Anterior vena cava (tissue), 1 donor: ENCODE measurements around the gene AKT3.

DNA sequence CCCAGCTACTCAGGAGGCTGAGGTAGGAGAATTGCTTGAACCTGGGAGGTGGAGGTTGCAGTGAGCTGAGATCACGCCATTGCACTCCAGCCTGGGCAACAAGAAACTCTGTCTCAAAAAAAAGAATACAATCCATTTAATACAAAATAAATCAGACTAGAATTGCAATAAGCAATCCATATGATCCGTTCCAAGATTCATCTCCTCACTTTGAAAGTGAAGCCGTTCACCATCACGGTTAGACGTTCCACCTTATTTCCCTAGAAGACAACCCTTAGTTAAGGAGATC lies 14.9 kb downstream of the CEP170 start:
- PRO-cap: no peak

GRCh38 chr1:243286386-243286767 lies 30.5 kb downstream of the SDCCAG8 start:
- PRO-cap: no peak

DNA sequence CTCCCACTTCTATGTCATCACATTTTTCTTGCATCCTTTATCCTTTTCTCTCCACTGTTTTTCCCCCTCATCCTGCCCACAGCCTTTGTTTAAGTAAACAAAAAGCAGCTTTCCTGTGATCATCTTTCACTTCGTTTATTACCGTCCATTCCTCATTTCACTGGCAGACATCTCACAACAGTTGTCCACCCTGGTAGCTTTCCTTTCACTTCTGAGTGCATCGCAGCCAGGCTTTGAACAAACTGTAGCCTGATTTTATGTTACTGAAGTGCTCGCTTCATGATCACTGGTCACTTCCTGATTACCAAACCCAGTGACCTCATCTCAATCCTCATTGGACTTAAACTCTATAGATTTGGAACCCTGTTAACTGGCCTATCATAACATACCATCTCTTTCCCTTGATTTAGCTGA lies 67.6 kb downstream of the SDCCAG8 start:
- PRO-cap: no peak

- PRO-cap: no peak
These were observed 226.3 kb downstream of the SDCCAG8 start for GRCh38 chr1:243481949-243482813.

- PRO-cap: bidirectional peak, plus-strand start at chr1:243850419, minus-strand start at chr1:243850733
These were observed at the start of gene AKT3 for GRCh38 chr1:243850154-243850917. Gene AKT3 (minus strand): TSS chr1:243850243.

DNA sequence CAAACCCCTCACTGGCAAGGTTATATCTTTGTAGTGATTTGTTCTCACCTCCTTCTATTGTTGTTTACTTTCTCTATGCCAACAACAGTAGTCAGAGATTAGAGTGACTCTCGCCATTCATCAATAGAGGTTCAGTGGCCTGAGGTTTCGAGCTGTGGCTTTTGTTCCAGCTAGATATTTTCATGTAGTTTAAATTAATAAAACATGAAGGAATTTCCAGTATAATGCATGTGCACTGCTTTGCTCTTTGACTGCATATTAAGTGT lies 77.0 kb upstream of the AKT3 start:
- PRO-cap: no peak

DNA sequence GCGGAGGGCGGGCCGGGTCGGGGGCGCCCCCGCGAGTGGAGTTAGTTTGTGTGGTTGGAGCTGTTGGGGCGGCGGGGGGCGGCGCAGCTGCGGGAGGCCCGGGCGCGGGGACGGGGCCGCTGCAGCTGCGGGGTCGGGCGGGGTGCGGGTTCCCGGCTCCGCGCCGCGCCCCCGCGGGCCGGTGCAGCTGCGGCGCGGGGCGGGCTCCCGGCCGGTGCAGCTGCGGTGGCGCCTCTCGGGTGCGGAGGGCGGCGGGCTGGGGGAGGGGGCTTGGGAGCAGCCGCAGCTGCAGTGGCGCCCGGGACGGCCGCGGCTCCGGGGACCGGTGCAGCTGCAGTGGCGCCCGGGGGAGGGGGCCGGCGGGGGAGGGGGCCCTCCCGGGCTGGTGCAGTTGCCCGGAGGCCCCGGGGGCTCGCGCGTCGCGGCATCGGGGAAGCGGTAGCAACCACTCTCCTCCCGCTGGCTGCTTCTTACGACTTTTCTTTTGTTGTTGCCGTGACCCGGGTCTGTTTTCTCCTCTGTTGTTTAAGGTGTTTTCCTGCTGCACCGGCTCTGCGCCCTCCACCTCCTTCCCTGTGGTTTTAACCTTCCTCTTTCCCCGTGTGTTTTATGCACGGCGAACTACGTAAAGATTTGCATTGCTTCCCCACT lies 1.9 kb upstream of the ZBTB18 start:
- PRO-cap: bidirectional peak, plus-strand start outside the sequence, minus-strand start at position 575 of the sequence

DNA sequence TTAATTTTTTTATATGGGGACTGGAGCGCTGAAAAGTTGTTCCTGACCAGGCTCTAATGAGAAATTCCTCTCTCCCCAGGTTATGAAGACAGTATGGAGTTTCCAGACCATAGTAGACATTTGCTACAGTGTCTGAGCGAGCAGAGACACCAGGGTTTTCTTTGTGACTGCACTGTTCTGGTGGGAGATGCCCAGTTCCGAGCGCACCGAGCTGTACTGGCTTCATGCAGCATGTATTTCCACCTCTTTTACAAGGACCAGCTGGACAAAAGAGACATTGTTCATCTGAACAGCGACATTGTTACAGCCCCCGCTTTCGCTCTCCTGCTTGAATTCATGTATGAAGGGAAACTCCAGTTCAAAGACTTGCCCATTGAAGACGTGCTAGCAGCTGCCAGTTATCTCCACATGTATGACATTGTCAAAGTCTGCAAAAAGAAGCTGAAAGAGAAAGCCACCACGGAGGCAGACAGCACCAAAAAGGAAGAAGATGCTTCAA lies 2.7 kb downstream of the ZBTB18 start:
- PRO-cap: no peak

DNA sequence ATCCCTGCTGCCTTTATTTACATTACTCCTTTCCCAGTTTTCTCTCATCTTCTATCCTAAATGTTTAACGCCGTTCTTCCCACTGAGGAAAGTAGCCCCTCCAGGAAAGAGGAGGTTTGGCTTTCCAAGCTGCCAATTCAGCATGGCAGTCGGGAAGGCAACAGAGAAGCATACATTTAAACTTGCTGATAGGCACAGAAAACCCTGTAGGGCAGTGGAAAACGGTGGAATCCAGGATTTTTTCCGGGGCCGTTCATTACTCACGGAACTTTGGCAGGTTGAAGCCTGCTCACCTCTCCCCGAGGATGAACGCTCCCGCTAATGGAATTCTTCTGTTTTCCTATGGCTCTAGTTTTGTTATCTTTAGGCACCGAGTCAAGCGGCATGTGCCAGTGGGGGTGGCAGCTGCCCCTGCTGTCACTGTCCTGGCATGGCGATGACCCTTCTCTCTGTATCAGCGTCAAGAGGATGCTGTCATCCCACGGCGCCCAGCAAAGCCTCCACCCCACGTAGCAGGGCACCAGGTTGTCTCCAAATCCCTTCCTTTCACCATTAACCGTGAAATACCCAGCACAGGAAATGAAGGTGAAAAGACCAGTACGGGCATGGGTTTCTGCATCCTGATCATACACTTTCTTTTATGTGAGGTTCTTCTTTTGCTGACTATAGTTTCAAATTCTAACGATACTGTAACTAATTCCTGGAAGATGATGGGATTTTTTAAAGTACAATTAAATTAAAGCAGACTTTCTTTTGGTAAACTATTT lies 48.4 kb downstream of the ZBTB18 start:
- PRO-cap: no peak

DNA sequence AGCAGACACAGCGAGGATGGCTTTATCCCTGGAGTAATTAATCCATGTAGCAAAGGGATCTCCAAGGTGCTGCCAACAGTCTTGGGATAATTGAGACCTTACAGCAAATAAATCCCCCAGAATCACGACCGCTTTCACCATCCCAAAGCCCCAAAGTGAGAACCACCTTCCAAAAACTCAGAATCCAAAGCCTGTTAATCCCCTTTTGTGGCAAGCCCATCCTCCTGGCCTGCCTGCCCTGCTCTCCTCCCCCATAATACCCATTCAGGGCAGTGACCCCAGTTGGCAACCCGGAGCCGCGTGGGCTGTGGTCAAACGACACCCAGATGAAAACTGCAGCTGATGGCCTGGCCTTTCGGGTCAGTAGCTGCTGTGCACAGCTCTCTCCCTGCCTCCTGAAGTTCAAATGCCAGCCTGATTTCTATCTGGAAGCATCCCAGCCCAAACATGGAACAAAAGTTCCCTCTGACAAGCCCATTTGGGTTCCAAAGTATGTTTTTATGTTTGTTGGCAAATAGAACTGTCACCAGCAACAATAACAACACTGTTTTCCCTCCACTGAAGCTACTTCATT lies 80.1 kb upstream of the C1orf100 start:
- PRO-cap: no peak

- PRO-cap: no peak
These were observed 48.4 kb upstream of the C1orf100 start for GRCh38 chr1:244303947-244304572.

- PRO-cap: no peak
These were observed 16.1 kb downstream of the ADSS2 start for GRCh38 chr1:244435586-244436079.

DNA sequence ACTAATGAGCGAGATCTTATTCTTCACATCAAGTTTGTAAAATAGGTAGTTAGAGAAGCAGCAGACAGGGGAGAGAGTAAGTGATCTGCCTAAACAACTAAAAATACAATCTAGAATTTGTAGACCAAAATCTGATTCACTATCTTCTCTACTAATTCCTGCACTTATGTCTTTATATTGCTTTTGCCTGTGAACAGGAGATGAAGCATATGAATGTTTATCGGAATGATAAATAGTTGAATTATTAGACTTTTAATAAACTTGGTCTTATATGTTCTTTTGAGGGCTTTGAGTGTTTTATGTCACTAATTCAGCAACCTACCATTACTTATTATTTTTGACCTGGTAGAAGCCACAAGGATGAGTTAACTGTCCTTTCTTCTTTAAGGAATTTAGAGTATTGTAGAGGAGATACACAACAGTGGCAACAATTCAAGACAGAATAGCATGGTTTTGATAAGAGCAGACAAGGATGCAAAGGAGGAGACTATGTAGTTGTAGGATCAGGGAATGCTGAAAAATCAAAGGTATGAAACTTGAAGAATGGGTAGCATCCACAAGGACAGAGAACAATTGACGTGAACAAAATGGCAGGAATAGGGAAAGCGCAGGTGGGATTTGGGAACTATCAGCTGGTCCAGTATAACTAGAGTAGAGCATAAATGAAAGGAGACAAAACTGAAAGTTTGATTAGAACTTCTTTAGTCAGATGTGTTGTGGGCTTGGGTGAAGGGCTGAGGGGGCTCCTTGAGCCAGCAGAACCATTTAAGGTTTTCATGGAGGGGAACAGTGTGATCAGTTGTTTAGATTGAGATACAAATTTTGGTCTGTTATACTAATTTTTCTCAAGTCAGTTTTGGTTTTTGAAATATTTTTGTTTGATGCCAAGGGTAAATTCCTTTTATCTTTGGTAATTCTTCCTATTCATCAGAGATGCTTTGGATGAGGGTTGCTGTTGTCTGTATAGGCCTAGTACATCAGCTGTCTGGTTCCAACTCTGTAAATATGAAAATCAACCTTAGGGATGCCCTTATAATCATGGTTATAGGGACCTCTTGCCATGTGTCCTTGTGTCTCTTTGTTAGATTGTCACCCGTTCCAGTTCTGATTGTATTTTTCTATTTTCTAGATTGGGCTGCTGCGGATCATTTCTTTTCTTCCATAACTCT lies 2.6 kb downstream of the DESI2 start:
- PRO-cap: no peak

DNA sequence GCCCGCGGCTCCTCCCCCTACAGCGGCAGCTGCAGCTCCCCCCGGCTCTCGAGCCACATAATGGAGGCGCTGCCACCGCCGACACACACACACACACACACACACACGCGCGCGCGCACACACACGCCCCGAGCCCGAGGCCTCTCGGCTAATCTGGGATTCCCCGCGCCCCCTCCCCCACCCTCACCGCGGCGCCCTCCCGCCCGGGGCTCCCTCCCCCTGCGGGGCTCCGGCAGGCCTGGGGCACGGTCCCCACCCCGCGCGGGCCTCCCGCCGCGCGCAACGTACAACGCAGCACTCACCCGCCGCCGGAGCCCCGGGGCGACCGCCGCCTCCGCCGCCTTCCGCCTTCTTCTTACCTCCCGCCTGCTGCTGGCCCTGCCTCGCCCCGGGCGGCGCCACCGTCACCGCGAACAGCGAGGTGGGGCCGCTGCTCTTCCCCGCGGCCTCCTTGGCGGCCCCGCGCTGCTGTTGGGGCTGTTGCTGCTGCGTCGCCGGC lies 979 bp downstream of the HNRNPU start:
- PRO-cap: bidirectional peak, plus-strand start at position 158 of the sequence, minus-strand start at position 146 of the sequence

DNA sequence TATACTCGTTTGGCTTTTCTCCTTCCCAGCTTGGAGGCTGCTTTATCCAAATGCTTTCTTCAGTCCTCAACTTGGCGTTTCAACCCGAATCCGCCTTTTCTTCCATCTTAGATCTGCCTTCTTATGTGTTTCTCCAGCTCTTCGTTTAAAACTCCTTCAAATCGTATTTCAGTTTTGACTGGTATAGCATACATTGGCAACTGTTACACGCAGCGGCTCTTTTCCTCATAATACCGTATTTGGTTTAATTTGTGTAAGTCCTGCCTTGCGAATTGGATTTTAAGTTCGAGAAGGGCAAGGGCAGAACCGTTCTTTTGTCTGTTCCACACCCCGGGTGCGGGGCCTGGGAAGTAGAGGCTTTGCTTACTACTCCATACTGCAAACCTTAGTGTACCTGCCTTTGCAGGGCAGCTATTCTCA lies 484 bp upstream of the HNRNPU start:
- PRO-cap: no peak

DNA sequence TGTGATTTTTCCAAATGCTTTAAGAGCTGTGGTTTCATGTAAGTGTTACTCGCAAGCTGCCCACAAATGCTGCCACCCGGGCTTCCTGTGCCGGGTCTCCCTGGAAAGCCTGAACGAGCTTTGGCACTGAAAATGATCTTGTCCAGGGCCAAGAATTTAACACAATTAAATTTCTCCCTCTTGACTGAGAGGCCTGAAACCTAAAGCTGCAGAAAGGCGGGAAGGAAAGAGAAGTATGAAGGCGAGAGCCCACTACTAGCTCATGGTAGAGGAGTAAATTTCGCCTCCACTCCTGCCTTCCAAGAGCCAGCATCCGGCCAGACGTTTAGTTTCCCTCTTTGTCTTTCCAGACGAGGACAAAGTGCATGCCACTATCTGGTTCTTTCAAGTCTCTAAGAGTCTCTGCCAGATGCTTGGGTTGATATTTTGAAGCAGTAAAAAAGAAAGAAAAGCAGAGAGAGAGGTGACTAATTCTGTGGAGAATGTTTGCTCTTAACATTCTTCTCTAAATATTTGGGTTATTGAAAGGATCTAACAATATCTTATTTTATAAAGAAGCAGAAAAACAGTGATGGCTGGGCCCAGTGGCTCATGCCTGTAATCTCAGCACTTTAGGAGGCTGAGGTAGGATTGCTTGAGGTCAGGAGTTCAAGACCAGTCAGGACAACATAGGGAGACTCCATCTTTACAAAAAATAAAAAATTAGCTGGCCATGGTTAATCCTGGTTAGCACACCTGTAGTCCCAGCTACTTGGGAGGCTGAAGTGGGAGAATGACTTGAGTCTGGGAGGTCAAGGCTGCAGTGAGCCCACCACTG lies 5.1 kb upstream of the EFCAB2 start:
- PRO-cap: no peak

- PRO-cap: no peak
These were observed 69.3 kb upstream of the KIF26B start for GRCh38 chr1:245085422-245086034.

GRCh38 chr1:245807783-245808380 lies 653.1 kb downstream of the KIF26B start:
- PRO-cap: no peak

DNA sequence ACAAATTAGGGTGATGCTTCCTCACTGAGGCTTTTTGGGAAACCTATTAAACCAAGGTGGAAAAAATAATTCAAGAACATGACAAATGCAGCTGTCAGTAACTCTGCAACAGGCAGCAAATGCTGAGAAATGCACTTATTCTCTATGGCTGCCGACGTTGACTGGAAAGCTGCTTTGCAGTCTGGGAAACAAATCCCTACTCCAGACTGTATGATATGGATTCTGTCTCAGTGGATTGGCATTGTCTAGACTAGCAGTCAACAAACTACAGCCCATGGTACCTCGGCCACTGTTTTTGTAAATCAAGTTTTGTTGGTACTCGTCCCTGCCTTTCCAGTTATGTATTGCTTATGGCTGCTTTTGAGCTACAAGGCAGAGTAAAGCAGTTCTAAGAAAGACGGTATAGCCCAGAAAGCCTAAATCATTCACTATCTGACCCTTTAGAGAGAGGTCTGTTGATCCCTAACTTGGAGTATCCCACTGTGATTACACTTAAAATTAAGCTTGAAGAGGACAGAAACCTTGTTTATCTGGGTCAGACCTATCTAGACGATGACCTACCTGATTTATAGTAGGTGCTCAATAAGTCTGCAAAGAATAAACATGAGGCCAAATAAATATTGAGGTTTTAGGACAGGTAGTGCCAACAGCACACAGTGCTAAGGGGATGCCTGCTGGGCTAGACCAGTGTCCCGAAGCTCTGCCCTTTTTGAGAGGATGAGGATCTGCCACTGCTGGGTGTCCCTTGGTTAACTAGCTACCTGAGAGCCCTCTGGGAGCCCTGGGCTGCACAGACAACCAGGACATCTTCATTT lies 526.3 kb downstream of the SMYD3 start:
- PRO-cap: no peak

- PRO-cap: no peak
These were observed 518.4 kb downstream of the SMYD3 start for GRCh38 chr1:245988700-245989017.